RPMI7951 (cell line): ENCODE measurements around a stretch of chr15.

DNA sequence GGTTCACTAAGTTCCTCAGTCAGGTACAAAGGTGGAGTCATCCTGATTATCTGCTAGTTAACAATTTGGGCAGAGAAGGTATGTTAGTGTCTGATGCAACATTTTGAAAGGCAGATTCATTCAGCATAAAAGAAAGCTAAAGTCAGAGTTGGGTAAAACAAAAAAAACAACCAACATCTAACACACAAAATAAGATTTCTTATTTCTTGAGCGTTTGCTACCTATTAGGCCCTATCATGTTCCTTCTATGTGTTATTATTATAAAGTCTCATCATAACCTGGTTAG, 211.6 kb upstream of the NR2F2 start:
- RAMPAGE, long total RNA: no peak

GRCh38 chr15:96317111-96317598, 13.3 kb upstream of the NR2F2 start:
- RAMPAGE, long total RNA: no peak

GRCh38 chr15:96331191-96331888, 840 bp downstream of the NR2F2 start:
- RAMPAGE, long total RNA: no peak

GRCh38 chr15:96331889-96332599, 1.5 kb downstream of the NR2F2 start:
- RAMPAGE, long total RNA: no peak

GRCh38 chr15:96340203-96340348, 9.6 kb downstream of the NR2F2 start:
- RAMPAGE, long total RNA: no peak

- RAMPAGE, long total RNA: no peak
Measured at GRCh38 chr15:96341163-96341494, 10.6 kb downstream of the NR2F2 start.

- RAMPAGE, long total RNA: no peak
Measured at GRCh38 chr15:96341495-96341798, 10.9 kb downstream of the NR2F2 start.

GRCh38 chr15:96345016-96346085, 14.9 kb downstream of the NR2F2 start:
- RAMPAGE, long total RNA: no peak

DNA sequence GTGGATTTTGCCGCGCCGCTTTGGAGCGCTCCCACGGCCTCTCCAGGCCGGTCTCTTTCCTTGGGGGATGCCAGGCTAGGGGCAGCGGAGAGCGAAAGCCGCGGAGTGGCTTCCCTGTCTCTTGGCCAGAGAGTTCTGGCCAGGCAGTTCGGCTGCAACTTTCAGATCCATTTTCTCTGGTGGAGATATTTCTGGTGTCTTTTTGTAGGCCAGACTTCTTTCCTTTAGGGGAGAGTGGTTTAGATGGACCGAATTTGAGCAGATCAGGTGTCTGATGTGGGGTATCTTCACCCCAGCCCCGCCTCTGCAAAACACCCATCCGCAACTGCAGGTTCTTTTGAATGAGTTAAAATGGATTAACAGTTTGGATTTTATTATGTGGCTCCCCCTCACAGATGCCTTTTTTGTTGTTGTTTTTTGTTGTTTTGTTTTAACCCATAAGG, 15.6 kb downstream of the NR2F2 start:
- RAMPAGE, long total RNA: no peak

DNA sequence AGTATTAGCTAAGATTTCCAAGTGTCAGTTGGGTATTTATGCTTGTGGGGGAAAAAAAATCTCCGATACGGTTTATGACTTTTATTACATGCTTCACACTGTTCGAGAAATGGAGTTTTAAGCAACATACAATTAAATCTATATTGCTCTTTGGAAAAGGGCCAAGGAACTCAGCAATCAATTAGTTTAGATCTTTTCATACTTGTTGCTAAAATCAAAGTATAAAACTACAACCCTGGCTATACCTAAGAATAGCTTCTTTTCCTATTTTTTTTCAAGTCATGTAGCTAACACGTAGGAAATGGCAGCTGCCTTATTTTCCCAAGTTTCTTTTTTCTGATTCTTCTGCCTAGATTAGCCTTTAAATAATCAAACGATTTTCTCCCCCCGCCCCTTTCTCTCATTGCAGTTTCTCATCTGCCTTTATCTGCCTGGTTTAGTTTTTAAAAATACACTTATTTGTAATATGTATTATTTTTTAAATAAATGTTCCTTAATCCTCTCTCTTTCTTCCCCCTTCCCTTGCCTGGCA, 16.1 kb downstream of the NR2F2 start:
- RAMPAGE, long total RNA: no peak

DNA sequence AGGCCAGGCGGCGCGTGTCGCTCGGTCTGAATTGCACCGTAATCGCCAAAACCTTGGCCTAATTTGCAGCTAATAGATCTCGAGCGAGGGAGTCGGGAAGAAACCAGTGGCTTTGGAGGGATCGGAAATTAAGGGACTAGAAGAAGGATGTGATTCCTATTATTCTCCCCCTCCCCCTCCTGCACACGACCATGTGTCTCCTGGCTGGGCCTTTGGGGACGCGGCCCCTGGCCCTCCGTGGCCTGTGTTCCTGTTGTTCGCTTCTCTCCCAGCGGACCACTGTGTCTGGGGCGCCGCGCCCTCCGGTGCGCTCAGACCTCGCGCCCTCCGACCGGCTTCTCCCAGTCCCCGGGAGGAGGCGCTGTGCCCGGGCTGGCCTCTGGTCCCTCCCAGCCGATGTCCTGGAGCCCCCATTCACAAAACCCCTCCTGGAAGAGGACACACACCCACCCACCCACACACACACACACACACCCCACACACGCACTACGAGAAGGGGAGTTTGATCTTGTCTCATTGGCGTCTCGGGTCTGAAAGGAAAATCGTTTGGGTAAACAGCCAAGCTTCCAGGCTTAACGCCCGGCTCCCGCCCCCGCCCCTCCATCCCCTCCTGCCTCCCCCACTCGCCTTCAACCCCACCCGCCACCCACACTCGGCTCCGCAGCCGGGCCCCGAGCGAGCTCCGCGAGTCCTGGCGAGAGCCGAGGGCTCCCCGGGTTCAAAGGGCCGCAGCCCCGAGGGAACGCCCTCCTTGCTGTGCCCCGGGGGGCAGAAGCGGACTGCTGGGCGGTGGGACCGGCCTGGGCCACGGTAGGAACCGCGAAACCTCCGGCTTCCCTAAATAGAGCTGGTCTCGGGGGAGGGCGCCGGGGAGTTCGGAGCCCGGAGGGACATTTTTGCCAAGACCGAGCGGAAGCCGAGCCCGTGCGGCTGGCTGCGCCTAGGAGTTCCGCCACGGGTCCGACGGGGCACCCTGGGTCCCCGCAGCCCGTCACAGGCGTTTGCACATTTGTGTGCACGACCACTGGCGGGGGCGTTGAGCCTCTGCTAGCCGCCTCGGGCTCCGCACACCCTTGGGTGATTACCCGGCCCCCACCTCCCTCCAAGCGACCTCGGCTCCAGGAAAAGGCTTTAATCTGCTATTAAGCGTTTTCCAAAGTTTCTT, 23.6 kb downstream of the NR2F2 start:
- RAMPAGE, long total RNA: no peak

- RAMPAGE, long total RNA: no peak
Measured at GRCh38 chr15:96409602-96410237, 79.2 kb downstream of the NR2F2 start.

DNA sequence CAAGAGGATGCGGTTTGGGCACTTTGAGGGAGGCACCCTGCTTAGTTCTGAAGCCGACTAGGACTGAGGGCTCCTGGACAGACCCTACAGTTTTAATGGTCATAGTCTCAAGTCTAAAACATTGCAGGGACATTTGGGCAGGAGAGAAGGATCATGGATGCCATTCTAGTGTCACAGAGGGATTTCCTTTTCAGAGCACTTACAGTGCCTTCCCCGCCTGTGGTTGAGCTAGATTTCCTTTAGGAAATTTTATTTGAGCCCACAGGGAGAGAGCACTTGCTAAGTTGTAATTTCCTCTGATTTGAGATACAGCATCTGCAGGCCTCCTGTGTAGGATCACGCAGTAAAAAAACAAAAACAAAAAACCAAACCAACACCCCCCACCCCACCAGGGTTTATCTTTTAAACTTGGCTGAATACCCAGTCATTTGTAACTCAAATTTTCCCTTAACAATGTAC, 566.5 kb downstream of the NR2F2 start:
- RAMPAGE, long total RNA: no peak

DNA sequence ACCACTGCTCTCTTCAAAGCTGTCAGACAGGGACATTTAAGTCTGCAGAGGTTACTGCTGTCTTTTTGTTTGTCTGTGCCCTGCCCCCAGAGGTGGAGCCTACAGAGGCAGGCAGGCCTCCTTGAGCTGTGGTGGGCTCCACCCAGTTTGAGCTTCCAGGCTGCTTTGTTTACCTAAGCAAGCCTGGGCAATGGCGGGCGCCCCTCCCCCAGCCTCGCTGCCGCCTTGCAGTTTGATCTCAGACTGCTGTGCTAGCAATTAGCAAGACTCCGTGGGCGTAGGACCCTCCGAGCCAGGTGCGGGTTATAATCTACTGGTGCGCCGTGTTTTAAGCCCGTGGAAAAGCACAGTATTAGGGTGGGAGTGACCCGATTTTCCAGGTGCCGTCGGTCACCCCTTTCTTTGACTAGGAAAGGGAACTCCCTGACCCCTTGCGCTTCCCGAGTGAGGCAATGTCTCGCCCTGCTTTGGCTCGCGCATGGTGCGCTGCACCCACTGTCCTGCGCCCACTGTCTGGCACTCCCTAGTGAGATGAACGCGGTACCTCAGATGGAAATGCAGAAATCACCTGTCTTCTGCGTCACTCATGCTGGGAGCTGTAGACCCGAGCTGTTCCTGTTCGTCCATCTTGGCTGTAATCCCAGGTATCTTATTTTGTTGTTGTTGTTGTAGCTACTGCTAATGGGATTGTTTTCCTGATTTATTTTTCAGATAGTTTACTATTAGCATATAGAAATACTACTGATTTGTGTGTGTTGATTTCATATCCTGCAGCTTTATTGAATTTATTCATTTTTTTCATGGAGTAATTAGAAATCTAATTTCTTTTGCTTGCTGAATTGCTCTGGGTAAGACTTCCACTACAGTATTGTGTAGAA, 664.6 kb upstream of the ARRDC4 start:
- RAMPAGE, long total RNA: no peak

GRCh38 chr15:98000519-98000786, 40.0 kb downstream of the ARRDC4 start:
- RAMPAGE, long total RNA: no peak

- RAMPAGE, long total RNA: no peak
Measured at GRCh38 chr15:98076341-98076804, 115.9 kb downstream of the ARRDC4 start.

DNA sequence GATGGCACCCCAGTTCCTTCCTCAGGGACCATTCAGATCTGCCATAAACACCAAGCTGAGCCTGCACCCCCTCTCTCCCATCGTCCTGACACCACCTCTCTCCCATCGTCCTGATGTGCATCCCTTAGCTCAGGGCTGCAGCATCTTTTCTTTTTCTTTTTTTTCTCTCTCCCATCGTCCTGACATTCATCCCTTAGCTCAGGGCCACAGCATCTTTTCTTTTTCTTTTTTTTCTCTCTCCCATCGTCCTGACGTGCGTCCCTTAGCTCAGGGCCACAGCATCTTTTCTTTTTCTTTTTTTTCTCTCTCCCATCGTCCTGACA, 126.0 kb upstream of the IGF1R start:
- RAMPAGE, long total RNA: no peak

GRCh38 chr15:98647842-98647993, 621 bp upstream of the IGF1R start:
- RAMPAGE, long total RNA: no peak

DNA sequence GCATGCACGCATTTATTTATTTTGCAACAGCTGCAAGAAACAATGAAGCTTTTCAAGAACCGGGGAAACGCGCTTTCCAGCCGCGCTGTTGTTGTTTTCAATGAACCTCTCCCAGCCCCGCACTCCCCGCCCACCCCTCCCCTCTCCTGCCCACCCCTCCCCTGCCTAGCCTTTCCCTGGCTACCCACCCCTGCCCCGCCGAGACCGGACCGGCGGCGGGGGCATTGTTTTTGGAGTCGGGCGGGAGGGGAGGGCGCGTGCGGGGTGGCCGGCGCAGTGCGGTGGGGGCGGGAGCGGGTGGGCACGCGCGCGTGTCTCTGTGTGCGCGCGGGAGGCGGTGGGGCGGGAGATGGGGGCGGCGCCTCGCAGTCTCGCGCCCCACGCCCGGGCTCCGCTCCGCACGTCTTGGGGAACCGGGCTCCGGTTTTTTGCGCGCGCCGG, 325 bp upstream of the IGF1R start:
- RAMPAGE, long total RNA: no peak

DNA sequence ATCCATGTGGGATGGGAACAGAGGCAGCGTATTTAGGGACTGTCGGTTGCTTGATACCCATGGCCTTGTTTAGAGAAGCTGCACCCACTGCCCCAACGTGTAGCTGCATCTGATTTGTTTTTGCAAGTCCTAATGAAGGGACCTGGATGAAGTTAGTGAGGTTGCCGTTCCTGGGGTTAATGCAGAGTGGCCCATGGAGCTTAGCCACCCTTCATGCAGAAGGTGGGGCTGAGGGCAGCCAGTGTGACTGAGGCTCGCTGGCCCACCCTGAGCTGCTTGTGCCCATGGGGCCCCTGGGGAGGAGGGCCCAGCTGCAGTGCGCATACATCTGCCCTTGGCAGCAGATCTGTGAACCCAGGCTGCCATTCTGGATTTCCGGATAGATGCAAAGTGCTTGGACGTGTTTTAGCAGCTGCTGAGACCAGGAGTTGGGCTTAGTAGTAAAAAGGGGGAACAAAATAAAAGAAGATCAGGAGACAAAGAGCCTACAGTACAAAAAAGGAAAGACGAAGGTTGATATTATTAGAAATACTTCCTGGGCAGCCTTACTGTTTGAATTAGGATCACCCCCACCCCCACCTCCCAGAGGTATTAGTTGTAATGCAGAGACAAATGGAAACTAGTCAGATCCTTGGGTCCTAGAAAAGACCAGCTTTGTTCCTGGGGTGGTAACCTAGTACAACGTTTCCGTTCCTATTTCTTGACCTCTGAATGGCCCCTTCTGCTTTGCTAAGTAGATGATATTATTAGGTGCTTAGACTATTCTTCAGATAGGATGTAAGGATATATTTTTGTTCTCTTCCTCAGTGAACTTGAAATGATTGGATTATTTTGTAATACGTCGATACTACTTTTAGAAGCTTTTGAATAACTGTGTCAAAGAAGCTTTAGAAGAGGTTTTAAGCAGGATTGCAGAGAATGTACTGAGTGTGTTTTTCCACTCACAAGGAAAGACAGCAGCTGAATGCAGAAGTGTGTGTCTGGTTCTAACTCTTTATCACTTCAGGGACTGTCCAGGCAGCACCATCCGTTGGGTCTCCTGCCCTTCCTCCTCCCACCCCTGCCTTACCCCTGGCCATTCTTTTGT, 70.3 kb downstream of the IGF1R start:
- RAMPAGE, long total RNA: no peak